Metastatic Breast Carcinoma in the Ovary (tissue), 3 donors: Measurements from ENCODE around the genes SYT16, KCNH5, ESR2 and GPX2.

DNA sequence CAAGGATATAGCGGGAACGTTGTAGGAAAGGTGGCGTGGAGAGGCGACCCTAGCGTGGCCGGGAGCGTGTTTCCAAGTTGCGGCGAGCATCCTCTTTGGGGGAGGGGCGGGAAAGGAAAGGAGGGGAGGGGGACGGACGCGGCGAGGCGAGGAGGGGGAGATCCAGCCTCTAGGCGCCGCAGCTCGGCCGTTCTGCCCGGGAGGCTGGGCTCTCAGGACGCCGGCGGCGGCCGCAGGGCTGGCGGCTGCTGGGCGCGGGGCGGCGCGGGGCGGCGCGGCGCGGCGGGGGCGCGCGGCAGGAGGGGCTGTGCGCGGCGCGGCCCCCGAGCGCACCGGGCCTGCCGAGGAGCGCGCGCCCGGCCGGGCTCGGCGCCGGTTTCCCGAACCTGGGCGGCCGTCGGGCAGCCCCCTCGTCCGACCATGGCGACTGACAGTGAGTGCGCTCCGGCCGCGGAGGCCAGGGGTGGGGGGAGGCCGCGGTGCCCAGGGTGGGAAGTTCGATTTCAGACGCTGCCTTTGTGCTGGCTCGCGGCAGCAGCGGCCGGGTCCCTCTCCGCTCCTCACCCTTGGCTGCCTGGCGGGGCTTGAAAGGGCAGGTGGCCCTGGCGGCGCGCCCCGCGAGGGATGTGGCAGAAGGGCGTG, at the start of gene SYT16:
Gene SYT16, plus strand, starts transcription at position 326 of the 642 bp plus-strand sequence.
- PRO-cap, 3 experiments = no peak in any of the 3 experiments

- PRO-cap, 3 experiments = no peak in any of the 3 experiments
These were observed at the start of gene KCNH5 for GRCh38 chr14:63045255-63046390. TSS of gene KCNH5 (minus strand) at chr14:63045458.

DNA sequence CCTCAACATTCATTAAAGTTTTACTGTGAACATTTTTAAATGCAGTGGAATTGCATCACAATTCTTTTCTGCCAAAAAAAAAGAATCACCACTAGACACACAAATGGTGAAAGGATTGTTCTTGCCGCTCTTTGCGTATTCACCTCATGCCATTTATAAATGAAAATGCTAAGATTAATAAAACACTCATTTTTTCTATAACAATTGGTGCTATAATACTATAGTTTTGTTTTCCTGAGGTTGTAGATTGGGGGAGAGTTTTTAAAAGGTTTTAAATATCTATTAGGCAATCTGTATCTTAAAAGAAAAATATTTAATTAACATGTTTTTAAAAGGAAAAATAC, 1.1 kb downstream of the RHOJ start:
- PRO-cap, 3 experiments = no peak in any of the 3 experiments

DNA sequence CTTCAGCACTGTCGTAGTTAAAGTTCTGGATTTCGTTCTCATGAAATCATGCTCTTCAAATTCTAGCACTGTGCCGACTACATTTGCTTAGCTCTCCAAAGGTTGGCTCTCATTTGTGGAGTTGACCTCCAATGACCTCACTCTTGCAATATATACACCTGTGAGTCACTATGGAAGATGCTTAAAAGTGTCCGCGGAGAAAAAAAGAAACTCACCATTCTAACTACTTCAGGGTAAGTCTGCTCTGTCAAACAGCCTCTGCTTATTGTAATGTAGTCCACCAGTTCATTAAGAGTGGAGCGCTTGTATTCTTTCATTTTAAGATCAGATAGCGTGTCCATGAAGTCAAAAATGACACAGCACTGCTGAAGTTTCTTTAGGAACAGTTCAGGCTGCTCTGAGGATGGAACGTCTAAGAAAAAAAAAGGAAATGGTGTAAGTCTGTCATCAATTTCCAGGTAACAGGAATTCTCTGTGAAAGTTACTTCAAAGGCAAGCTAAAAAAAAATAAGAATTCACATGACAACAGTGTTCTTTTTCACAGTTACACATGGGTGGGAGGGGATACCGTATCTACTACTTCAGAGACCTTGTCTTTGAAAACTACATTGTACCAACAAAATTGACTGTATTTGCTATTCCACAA, 89.6 kb downstream of the PPP2R5E start:
- PRO-cap, 3 experiments = no peak in any of the 3 experiments

GRCh38 chr14:63515066-63515372, 28.2 kb downstream of the PPP2R5E start:
- PRO-cap, 3 experiments = no peak in any of the 3 experiments

GRCh38 chr14:63598980-63599713, 42.5 kb downstream of the WDR89 start:
- PRO-cap, 3 experiments = no peak in any of the 3 experiments

DNA sequence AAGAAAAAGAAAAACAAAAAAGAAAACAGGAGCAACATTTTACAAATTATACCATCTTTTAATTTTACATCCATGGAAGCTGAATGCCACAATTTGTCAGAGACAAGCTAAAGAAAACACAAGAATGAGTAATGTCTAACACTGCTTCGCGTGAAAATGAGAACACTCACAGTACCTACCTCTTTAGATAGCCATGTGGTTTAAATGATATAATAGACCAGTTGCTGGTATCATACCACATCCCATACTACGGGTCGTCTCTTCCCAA, 617 bp downstream of the WDR89 start:
- PRO-cap, 3 experiments = no peak in any of the 3 experiments

GRCh38 chr14:64024010-64024480, 171.2 kb downstream of the SYNE2 start:
- PRO-cap, 3 experiments = no peak in any of the 3 experiments

DNA sequence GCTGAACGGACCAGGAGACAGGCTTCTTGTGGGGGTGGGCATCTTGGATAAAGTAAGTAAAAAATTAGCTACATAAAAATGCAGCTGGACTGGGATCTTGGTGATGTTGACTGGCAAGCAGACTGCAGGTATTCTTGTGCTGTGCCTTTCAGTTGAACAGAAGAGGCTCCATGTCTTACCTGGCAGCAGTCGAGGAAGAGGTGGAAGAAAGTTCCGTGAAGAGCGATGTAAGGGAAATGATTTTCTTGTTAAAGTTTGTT, 195.6 kb downstream of the ESR2 start:
- PRO-cap, 3 experiments = no peak in any of the 3 experiments

GRCh38 chr14:64114004-64114880, 179.9 kb downstream of the ESR2 start:
- PRO-cap, 3 experiments = no peak in any of the 3 experiments

DNA sequence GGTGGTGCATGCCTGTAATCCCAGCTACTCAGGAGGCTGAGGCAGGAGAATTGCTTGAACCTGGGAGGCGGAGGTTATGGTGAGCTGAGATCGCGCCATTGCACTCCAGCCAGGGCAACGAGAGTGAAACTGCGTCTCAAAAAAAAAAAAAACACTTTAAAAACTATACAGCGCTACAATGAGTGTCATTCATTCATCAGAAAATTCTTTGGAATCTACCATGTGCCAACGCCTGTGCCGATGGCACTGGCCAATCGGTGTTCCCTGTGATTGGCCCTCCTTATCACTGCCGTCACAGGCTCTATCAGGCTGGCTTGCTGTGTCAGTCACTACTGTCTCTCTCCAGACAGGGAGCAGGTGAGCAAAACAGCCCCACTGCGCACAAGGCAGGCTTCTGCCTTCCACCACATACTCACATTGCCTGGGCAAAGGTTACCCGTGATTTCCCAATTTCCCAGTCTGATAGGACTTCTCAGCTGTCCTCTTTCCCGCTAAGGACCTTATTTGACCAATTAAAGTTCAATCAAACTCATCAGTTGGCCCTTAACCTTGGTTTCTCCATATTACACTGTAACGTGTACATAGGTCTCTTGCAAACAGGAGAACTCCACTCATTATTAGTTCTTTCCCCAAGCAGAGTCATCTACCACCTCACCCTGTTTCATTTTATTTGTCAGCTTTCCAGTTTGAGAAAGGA, 171.1 kb downstream of the ESR2 start:
- PRO-cap, 3 experiments = no peak in any of the 3 experiments

GRCh38 chr14:64193699-64194176, 100.4 kb downstream of the ESR2 start:
- PRO-cap, 3 experiments = peak in 1 of 3 experiments; most common plus-strand start chr14:64194075 (in 1); most common minus-strand start chr14:64193914 (in 1)

- PRO-cap, 3 experiments = peak in 1 of 3 experiments; most common plus-strand start chr14:64294455 (in 1); most common minus-strand start chr14:64294182 (in 1)
These were observed at the start of gene ESR2 for GRCh38 chr14:64293994-64295060. TSS of gene ESR2 (minus strand) at chr14:64294371.

DNA sequence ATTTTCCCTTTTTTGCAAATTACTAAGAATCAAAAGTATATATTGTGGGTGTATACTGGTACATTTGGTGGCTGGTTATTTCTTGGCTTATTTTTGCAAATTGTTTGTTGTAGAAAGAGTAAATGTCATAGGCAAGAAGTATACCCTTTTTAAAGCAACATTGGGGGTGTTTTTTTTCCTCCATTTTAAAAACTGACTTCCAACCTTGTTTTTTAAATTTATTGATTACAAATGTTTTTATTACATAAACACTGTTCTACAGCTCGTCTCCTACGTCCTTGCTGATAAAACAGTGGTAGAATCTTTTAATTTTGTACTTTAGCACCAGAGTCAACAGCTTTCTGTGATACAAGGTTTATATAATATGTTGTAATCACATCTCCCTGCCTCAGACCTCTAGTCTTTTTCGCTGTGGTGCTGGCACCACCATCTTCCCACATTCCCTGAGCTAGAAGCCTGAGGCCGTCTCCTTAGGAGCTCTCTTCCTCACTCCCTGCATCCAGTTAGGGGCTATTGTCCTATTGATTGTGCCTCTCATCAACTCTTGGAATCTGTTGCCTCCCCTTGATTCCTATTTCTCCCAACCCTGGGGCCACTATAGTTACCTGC, 17.1 kb downstream of the MTHFD1 start:
- PRO-cap, 3 experiments = no peak in any of the 3 experiments

GRCh38 chr14:64573235-64573540, 23.4 kb downstream of the PPP1R36 start:
- PRO-cap, 3 experiments = no peak in any of the 3 experiments

DNA sequence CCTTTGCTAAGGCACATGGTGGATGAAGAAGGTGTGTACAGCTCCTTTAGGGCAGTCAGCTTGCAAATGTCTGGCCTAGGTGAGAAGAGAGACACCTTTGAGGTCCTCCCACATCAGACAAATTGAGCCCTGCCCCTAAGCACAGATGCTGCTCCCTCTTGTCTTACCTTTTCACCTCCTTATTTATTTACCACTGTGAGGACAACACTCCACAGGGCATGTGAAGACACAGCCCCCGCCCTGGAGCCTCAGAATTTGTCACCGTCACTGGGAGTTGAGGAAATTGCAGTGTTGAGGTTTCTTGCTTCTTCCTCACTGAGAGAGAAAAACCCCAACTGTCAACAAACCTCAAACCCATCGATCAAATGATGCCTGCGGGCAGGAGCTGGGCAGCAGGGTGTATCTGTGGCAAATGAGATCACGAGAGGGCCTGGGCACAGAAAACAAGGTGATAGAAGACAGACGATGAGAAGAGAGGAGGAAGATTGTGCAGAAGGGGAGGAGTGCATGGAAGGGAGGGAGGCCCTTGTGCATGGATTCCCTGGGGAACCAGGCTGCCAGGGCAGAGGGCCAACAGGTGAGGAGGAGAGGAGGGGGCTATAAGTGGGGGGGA, 30.5 kb upstream of the PLEKHG3 start:
- PRO-cap, 3 experiments = no peak in any of the 3 experiments

- PRO-cap, 3 experiments = no peak in any of the 3 experiments
These were observed 18.6 kb upstream of the PLEKHG3 start for GRCh38 chr14:64685699-64685995.

GRCh38 chr14:64915421-64915620, 1.1 kb downstream of the CHURC1 start:
- PRO-cap, 3 experiments = no peak in any of the 3 experiments

DNA sequence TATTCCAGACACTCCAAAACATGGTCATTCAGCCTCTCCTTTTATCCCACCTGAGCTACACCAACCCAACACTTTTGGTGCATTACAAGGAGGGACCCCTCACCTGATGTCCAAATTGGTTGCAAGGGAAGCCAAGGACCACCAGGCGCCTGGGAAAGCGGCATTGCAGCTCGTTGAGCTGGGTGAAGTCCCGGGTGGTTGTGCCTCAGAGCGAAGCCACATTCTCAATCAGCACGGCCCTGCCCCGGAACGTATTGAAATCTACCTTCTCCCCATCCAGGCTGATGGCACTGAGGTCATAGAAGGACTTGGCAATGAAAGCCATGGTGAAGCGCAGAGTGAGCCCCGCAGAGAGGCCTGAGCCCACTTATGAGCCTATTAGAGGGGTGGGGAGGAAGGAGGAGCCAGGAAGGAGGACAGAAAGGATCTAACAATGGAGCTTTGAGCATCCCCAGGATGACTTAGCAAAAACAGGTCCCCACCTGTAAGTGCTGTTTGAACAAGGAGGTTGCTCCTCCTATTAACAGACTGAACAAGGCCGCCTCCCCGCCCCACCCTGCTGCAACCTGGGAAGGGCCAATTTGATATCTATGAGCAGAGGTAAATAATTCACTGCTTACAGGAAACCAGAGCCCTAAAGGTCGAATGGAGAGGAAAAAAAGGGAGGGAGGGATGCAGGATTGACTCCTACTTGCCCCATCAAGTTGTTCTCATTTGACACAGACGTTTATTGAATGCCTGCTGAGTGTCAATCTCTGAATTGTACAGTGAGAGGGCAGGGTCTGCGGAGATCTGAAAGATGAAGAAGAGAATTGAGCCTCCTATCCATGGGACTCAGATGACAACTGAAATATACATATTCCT, at the start of gene GPX2:
Gene GPX2, minus strand, starts transcription at position 344 of the 864 bp plus-strand sequence.
- PRO-cap, 3 experiments = no peak in any of the 3 experiments

GRCh38 chr14:64947458-64948254, 5.1 kb upstream of the GPX2 start:
- PRO-cap, 3 experiments = no peak in any of the 3 experiments